Sigmoid colon (tissue), 4 donors: ENCODE data around the gene CCDC88C.

DNA sequence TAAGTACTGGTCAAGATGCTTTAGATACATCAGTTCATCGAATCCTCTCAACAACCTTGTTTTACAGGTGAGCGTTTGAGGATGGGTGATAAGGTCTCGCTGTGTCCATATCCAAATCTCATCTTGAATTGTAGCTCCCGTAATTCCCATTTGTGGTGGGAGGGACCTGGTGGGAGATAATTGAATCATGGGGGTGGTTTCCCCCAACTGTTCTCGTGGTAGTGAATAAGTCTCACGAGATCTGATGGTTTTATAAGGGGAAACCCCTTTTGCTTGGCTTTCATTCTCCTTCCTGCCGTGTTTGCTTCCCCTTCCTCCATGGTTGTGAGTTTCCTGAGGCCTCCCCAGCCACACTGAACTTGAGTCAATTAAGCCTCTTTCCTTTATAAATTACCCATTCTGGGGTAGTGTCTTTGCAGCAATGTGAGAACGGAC lies 234.6 kb downstream of the EFCAB11 start:
- PRO-cap = no peak
- RAMPAGE, long total RNA, 4 experiments = no peak in any of the 4 experiments

GRCh38 chr14:89912401-89913208 lies 41.9 kb downstream of the EFCAB11 start:
- PRO-cap = no peak
- RAMPAGE, long total RNA, 4 experiments = no peak in any of the 4 experiments

- PRO-cap = bidirectional peak, plus-strand start at chr14:90382770, minus-strand start at chr14:90382714; bidirectional peak, plus-strand start at chr14:90383422, minus-strand start at chr14:90383248
- RAMPAGE, long total RNA, 4 experiments = no peak in any of the 4 experiments
Measured at GRCh38 chr14:90382601-90383270, 14.1 kb upstream of the CALM1 start.

- PRO-cap = no peak
- RAMPAGE, long total RNA, 4 experiments = no peak in any of the 4 experiments
Measured at GRCh38 chr14:90405287-90406182, 8.7 kb downstream of the CALM1 start.

- PRO-cap = no peak
- RAMPAGE, long total RNA, 4 experiments = no peak in any of the 4 experiments
Measured at GRCh38 chr14:90419057-90419754, 22.4 kb downstream of the CALM1 start.

- PRO-cap = no peak
- RAMPAGE, long total RNA, 4 experiments = no peak in any of the 4 experiments
Measured at GRCh38 chr14:90500697-90501161, 103.9 kb downstream of the CALM1 start.

GRCh38 chr14:90517694-90517946 lies 120.8 kb downstream of the CALM1 start:
- PRO-cap = no peak
- RAMPAGE, long total RNA, 4 experiments = no peak in any of the 4 experiments

DNA sequence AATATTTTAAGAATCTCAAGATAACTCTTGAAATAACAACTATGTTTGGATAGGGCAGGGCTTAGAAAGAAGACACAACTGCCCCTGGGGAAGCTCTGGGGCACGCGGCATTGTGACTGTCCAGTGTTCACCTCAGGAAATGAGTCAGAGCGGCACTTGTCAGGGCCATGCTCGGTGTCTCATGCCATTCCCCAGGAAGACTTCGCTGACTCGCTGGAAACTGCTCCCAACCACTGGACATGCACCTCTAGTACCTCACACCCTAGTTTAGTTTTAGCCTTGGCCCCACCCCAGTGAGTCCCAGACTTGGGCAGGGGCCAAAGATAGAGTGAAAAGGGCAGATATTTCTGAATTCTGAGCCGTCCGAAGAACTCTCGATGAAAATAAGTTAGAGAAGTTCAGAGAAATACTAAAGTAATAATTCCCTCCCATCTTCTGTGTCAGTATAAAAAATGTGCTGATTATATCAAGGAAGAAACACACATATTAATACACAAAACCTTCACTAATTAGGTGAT lies 191.9 kb downstream of the TTC7B start:
- PRO-cap = no peak
- RAMPAGE, long total RNA, 4 experiments = no peak in any of the 4 experiments

DNA sequence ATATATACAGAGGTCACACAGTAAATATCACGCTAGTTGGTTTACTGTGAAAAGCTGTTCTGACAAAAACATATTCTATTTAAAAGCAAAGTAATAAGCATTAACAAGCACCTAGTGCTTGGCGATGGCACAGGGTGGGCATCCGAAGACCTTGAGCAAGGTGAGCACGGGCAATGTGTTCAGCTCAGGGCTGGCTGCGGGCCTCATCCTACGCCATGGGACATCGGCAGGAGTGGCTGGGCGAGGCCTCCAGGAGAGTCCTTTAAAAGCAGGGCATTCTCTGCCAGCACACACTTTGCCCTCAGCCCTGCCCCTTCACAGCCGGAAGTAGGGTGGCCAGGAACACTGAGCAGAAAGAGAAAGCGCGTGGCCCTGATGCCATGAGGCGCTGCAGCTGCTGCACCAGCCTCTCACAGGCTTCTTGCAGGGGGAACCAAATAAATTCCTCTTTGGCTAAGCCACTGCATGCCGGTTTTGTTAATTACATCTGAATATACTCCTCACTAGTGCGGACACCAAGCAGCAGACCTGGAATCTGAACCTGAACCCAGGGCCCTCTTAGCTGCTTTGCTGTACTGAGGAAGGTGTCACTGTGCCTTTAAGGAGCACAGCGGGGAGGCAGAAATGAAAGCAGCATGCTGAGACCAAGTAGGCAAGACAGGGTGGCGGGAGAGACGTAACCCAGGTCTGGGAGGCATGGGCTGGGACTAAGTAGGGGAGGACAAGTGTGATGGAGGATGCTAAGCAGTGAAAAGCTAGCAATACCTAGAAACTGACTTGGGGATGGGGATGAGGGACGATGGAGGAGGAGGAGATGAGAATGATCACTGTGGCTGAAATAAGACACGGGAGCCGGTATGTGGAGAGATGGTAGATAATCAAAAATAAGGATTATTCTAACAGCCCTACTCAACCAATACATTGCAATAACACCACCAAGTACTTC lies 155.2 kb downstream of the TTC7B start:
- PRO-cap = no peak
- RAMPAGE, long total RNA, 4 experiments = no peak in any of the 4 experiments

DNA sequence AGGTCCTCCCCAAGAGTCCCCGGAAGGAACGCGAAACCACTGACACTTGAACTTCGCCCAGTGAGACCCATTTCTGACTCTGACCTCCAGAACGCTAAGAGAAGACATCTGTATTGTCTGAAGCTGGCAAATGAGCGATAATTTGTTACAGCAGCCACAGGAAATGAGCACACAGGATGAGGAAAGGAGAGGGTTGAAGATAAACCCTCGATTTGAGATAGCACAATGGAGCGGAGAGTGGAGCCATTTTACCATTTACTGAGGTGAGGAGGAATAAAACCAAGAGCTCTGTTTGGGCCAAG lies 15.0 kb downstream of the TTC7B start:
- PRO-cap = no peak
- RAMPAGE, long total RNA, 4 experiments = no peak in any of the 4 experiments

GRCh38 chr14:90812070-90812482 lies 4.2 kb downstream of the TTC7B start:
- PRO-cap = no peak
- RAMPAGE, long total RNA, 4 experiments = no peak in any of the 4 experiments

GRCh38 chr14:91218987-91219388 lies 25.5 kb downstream of the GPR68 start:
- PRO-cap = no peak
- RAMPAGE, long total RNA, 4 experiments = no peak in any of the 4 experiments

- PRO-cap = no peak
- RAMPAGE, long total RNA, 4 experiments = no peak in any of the 4 experiments
Measured at GRCh38 chr14:91310566-91311180, 66.2 kb upstream of the GPR68 start.

GRCh38 chr14:91342265-91342754 lies 75.3 kb downstream of the CCDC88C start:
- PRO-cap = no peak
- RAMPAGE, long total RNA, 4 experiments = no peak in any of the 4 experiments

DNA sequence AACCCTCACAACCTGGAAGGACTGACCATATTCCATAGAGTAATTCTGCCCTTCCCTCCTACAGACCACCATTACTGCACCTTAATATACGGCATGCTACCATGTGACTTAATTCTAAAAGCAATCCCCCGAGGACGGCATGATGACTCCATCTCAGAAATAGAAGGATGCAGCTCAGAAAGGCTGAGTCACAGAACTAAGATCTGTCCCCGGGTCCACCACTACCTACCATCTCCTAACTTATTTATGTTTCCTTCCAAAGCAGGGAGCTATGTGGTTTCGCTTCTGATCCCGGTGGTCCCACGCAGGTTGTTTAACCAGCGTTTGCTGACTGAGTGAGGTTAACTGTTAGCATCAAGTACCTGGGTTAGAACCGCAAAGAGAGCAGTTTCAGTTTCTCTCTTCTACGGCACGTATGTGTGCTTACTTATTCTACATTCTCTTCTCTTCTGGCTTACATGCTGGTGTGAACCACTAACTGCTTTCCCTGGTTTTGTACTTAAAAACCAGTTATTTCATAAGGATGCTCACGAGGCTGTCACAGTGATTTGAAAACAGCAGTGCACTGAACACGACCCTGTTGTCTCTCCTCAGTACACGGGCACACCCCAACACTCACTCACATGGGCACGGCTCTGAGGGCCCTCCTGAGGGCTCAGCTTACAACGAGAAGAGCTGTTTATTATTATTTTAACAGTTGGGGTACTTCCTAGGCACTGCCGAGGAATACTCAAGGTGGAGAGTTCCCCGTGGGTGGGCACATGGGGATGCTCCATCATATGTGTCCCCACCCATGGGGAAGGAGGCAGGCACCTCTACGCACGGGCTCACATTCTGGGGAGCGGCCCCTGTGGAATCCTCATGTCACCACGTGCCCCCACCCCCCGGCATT lies 66.6 kb downstream of the CCDC88C start:
- PRO-cap = no peak
- RAMPAGE, long total RNA, 4 experiments = no peak in any of the 4 experiments

DNA sequence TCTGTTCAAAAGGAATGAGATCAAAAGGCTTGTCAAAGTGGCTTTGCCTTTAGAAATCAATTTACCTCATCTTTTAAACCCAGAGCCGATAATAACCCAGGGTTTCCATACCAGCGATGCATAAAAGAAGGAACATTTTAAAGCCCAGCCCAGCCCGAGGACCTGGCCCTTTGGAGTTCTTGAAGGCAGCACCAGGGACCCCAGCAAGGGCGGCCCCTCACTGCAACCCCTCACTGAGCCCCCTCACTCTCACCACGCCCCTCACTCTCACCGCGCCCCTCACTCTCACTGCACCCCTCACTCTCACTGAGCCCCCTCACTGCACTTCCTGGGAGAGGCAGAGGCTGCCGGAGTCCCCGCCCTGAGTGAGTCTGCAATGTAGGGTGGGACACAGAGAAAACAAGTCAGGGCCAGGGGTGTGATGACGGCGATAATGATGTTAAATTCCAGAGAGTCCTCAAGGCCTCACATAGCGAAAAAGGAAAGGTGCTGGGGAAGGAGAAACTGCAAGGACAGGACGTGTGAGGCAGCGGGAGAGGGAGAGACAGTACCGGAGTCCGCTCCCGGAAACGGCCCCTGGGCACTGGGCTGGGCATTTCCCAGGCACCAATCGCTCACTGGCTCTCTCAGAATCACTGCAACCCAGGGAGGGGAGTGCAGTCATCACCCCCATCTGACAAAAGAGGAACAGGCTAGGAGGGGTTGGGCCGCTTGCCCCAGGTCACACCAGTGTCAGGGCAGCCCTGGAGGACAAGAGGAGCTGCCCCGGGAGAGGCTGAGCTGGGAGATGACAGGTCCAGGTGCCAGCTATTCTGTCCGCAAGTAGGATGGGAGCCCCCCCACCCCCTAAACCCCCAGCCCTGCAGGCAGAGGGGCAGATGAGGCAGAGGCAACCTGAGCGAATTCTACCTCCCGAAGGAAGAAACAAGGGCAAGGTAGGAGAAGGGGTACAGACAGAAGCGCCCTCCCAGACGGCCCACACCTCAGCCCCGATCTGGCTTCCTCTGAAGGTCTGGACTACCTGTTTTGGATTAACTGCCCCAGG lies 24.8 kb downstream of the CCDC88C start:
- PRO-cap = no peak
- RAMPAGE, long total RNA, 4 experiments = no peak in any of the 4 experiments

- PRO-cap = no peak
- RAMPAGE, long total RNA, 4 experiments = no peak in any of the 4 experiments
Measured at GRCh38 chr14:91397522-91397835, 20.1 kb downstream of the CCDC88C start.

DNA sequence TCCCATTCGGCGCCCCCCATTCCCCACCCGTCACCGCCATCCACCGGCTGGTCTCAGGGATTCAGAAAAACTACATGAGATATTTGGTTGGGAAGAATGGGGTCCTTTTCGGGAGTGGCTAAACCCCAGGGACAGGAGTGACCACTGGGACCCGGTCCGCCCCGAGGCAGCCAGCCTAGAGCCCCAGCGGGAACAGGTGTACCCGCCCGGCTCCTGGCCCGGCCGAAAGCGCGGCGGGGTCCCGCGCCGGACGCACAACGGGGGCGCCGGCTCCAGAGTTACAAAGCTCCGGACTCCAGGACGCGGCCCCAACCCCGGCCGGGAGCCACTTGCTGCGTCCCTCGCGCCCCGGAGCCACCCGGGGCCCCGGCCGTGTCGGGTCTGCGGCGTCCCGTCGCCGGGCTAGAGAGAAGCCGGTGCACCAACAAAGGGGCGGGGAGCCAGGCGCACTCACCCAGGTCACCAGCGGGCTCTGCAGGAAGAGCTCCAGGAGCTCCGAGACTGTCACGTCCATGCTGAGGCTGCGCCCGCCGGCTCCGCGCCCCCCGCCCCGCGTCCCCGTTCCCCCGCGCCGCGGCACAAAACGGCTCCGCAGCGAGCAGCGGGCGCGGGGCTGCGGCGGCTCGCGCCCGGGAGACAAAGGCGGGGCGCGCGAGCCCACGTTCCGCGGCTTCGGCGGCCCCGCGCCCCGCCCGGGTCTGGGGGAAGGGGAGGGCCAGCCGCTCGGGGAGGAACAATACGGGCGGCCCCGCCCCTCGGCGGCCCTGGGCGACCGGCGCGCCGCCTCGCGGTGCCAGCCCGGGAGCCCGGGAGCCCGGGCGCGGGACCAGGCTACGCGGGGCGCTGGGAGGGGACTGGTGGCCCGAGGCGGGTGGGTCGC lies at the start of gene CCDC88C:
TSS of gene CCDC88C (minus strand) at position 644 of the 880 bp plus-strand sequence.
- PRO-cap = no peak
- RAMPAGE, long total RNA, 4 experiments = no peak in any of the 4 experiments

GRCh38 chr14:91774248-91775075 lies 42.6 kb upstream of the CATSPERB start:
- PRO-cap = no peak
- RAMPAGE, long total RNA, 4 experiments = no peak in any of the 4 experiments

DNA sequence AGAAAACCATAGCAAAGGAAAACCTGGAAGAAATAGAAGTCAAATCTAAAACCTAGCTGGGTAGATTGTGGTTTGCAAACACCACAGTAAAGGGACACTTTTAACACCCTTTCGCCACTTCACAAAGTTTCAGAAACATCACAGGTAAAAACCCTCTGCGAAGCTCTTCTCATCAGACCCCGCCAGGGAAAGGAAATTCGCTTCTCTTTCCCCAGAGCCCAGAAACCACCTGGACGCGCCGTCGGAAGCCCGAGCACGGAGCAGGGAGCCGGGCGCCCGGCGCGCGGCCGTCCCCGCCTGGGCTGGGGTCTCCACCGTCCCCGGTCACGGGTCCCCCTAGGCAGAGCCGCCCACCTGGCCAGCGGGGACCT lies 31.7 kb downstream of the TC2N start:
- PRO-cap = no peak
- RAMPAGE, long total RNA, 4 experiments = no peak in any of the 4 experiments